Metastatic Lung Carcinoma in the Adrenal Gland (tissue), 1 donor: Measurements from ENCODE around the gene THOC2.

- PRO-cap: no peak
Observed at GRCh38 chrX:119015625-119016070, 41.2 kb downstream of the LONRF3 start.

- PRO-cap: no peak
Observed at GRCh38 chrX:119209415-119210058, 26.5 kb upstream of the PGRMC1 start.

DNA sequence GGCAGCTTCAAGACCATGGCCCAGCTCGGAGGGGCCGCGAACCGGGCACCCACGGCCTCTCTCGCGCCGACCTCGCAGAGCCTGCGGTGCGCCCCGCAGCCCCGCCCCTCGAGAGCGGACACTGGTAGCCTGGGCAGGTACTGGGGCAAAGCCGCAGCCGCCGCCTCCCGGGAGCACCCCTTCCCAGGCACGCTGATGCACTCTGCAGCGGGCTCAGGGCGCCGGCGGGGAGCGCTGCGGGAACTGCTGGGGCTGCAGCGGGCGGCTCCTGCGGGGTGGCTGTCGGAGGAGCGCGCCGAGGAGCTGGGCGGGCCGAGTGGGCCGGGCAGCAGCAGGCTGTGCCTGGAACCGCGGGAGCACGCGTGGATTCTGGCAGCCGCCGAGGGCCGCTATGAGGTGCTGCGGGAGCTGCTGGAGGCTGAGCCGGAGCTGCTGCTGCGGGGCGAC, 288 bp downstream of the SOWAHD start:
- PRO-cap: no peak

GRCh38 chrX:119759265-119759601, 845 bp downstream of the SOWAHD start:
- PRO-cap: no peak

GRCh38 chrX:119837686-119838823, 14.7 kb downstream of the UPF3B start:
- PRO-cap: no peak

GRCh38 chrX:119844921-119845496, 7.8 kb downstream of the UPF3B start:
- PRO-cap: no peak

GRCh38 chrX:119845497-119845886, 7.3 kb downstream of the UPF3B start:
- PRO-cap: no peak

- PRO-cap: no peak
Observed at GRCh38 chrX:119876351-119876807, 4.7 kb downstream of the NDUFA1 start.

DNA sequence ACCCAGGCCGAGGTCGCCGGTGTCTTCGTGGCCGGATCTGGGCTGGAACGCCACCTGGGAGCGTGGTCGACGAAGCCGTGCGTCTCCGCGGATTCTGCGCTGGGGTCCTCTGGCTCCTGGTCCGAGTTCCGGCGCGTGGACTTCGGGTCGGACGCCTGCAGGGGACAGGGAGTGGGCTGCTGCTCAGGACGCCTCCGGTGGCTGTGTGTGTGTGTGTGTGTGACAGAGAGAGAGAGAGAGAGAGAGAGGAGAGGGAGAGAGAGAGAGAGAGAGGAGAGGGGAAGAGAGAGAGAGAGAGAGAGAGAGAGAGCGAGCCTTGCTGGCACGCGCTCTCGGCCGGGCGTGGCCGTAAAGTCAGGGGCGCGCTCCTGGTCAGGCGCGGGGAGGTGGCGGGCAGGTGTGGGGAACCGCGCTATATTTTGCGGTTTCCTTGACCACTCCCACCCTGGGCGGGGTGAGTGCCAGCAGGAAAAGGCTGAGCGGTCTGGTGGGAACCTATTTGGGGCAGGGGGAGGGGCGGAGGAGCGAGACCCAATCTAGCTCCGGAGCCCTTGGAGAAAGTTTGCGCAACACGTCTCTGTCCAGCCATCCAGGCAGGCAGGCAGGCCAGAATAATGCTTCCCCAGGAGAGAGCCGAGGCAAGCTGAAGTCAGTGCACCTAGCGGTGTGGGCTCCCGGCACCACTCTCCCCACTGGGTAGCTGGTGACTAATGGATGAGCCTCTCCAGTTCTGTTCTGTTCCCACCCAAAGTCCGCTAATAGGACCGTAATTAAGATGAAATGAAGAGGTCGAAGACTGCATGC, 61.9 kb downstream of the RHOXF2B start:
- PRO-cap: no peak

DNA sequence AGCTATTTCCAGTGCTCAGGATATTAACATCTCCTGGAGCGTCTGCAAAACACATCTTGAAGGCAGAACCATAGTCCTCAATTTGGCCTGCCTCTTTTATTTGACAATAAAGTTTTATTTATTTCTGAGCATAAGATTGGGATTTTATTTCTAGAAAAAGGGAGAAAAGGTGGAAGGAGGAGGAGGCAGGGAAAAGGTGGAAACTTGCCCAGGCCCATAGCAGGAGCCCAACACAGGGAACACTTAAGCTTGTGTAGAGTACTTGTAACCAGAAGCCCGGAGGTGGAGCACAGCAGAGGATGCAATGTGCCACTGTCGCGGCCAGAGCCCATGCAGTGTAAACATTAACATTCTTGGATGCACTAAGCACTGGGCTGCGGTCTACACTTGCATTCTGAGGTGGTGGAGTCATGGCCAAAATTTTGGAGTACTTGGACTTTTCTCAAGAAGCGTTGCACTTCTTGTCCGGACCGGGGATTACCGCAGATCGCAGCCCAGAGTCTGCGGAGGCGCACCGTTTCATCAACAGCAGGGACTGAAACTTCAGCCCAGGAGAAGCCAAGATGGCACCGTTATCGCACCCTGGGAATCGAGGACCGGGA, 4.5 kb upstream of the RHOXF1 start:
- PRO-cap: no peak

- PRO-cap: no peak
Observed at GRCh38 chrX:120125271-120125852, 9.6 kb upstream of the RHOXF1 start.

DNA sequence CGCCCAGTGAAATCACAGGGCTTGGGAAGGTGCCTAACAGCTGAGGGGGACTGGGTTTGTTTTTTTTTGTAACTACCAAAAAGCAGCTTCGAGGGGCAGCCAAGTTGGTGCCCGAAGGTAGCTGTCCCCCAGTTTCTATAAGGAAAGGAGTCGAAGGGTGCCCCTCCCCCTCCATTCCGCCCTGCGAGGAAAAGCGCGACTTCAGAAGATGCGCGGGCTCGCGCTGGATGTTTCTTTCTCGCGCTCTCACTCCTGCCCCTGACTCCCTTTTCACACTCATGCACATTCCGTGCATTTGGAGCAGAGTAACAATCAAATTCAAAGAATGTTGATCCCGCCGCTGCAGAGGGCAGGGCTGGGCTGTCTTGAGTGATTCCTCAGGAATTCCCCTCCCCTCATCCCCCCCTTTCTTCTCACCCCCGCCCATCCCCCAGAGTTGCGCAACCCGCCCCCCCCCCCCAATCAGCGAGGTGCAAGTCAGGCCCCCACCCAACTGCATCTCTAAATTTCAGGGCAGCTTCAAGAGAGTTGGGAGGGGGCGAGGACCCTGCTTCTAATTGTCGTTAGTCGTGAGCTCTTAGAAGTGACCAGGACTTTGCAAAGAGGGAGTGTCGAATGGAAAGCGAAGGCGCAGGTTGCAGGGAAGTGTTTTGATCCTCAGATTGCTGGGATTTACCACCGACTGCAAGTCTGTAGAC, 830 bp downstream of the TMEM255A start:
- PRO-cap: no peak

DNA sequence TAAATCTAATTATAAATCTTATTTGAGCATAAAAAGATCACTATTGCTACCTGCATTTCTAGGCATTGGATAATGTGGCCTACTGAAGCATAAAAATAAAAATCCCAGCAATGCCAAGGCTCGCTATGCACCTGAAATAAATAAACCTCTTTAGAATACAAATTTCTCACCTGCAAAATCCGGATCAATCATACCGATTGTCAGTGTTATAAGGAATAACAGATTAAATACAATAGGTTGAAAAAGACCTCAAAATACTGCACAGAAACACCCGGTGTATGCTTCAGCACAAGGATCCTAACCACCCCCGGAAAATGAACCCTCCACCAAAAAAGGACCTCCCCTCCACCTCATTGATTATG, 1.2 kb downstream of the CUL4B start:
- PRO-cap: no peak

DNA sequence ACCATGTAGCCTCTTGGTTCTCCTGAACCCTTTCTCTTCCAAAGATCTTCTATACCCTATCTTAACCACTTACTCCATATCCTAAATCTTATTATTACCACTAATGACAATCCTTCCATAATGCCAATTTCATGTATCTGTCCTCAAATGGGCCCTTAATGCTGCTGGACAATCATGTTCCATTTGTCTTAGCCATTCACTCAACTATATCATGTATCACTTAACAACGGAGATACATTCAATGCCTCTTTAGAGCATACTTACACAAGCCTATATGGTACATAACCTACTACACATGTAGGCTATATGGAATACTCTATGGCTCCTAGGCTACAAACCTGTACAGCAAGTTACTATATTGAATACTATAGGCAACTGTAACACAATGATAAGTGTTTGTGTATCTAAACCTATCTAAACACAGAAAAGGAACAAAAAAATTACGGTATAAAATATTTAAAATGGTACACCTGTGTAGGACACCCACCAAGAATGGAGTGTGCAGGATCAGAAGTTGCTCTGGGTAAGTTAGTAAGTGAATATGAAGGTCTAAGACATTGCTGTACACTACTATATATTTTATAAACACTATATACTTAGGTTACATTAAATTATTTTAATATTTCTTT, 56.0 kb downstream of the THOC2 start:
- PRO-cap: no peak

DNA sequence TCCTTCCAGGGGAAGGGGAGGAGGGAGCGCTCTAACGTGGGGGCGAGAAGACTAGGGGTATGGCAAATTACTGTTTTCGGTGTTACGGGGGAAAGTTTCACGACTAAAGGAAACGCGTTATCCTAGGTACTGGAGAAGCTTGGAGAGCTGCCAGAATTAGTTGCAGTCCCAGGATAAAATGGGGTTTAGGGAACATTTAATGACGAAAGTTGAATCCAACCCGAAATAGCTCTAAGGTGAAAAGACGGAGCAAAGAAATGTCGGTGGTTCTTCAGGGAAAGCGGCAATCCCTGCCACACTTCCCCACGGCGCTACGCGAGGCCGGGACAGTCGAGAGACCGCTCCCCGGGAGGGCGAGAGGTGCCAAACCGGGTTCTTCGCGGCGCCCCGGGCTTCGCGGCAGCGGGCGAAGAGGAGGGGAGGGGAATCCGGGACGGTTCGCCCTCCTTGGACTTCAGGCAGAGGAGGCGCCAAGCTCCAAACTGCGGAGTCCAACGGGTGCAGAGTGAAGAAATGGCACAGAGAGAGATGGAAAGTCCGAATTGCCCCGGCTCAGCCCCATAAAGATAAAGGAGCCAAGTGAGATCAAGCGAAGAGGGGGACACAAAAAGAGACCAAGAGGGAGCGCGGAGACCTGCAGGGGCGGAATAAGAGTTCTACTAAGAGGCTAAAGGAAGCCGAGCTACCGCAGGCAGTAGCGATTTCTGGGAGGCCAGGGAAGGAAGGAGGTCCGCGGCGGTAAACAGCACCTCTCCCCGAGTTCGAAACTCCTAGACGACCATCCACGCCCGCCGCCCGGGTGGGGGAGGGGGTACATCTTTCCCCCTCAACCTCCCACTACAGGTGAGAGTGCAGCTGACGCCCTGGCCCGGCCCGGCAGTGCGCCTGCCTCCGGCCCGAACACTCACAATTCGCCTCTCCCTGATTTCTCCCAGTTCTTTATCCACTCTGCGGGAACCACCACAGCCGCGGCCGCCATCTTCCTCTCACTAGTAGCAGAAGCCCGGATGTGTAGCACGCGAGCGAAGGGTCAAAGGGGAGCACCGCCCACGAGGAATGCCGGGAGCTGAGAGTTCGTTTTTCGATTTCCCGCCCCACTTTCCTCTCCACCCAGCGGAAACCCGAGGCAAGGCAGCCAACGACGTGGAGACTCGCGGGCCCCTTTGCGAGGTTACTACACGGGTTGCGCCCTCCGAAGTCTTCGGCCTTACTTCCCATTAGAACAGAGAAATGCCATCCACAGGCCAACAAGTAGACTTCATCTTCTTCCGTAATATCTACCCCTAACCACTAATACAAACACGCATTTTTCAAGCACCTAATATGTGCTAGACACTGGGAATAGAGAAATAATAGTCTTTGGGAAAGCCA, at the start of gene THOC2:
THOC2 (minus strand) TSS at position 1,009 of the 1,371 bp plus-strand sequence.
- PRO-cap: bidirectional peak, plus-strand start at position 1,116 of the sequence, minus-strand start at position 991 of the sequence

DNA sequence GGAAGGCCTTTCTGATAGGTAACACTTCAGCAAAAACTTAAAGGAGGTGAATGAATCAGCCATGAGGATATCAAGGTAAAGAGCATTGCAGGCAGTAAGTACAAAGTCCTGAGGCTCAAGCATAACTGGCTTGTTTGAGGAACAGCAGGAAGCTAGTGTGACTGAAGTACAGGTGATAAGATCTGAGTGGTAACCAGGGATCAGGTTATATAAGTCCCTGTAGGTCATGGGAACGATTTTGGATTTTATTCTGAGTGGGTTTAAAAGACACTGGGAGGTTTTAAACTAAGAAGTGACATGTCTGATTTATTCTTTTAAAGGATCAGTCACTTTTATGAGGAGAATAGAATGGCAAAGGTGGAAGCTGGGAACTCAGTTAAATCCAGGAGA, 47.1 kb upstream of the THOC2 start:
- PRO-cap: no peak

- PRO-cap: no peak
Observed at GRCh38 chrX:123906395-123906881, 46.6 kb downstream of the XIAP start.

DNA sequence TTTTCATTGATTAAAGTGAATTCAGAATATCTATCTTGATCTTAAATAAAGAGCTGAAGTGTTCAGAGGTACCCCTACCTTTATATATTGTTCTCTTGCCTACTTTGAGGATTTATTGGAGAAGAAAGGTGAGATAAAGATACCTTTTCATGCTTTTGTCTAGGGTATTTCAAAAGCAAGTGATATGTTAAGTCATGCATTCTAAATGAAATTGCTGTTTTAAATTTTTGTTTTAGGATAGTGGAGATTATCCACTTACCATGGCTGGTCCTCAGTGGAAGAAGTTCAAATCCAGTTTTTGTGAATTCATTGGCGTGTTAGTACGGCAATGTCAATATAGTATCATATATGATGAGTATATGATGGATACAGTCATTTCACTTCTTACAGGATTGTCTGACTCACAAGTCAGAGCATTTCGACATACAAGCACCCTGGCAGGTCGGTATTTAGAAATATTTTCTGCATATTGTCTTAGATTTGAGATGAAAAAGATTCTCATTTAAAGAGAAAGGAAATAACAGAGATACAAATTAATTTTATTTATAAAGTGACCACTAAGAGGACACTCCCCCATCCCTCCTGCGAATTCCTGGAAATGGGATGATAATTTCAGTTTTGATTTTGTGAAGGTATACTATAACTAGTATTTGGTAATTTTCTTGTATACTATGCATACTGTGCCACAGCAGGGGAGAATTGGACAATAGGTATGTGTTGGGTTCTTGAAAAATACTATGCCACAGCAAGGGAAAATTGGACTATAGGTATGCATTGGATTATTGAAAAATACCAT, 83.6 kb downstream of the STAG2 start:
- PRO-cap: no peak

DNA sequence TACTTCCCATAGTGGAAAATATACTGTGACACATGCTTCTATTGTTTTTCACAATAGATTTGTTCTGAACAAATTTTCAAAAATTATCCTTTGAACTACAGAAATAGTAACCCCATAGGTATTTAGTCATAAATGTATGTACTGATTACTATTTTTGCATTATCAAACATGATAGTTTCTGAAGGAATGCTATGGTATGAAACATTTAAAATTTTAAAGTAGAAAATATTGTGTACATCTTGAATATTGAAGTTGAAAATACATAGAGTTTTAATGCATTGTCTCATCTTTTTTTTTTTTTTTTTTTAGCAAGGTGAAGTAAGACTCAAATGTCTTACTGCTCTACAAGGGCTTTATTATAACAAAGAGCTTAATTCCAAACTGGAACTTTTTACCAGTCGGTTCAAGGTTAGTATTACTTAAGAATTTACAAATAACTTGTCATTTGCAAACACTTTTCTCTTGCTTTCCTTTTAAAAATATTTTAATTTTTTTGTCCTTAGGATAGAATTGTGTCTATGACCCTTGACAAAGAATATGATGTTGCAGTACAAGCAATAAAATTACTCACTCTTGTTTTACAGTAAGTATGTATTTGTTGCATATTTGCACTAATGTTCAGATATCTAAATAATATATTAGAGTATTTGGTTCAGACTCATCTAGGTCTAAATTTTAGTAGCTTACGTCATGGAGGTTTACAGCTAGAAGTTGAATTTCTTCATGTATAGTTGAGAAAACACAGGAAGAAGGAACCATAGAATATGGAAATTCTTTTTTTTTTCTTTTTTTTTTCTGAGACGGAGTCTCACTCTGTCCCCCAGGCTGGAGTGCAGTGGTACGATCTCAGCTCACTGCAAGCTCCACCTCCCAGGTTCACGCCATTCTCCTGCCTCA, 89.6 kb downstream of the STAG2 start:
- PRO-cap: no peak

DNA sequence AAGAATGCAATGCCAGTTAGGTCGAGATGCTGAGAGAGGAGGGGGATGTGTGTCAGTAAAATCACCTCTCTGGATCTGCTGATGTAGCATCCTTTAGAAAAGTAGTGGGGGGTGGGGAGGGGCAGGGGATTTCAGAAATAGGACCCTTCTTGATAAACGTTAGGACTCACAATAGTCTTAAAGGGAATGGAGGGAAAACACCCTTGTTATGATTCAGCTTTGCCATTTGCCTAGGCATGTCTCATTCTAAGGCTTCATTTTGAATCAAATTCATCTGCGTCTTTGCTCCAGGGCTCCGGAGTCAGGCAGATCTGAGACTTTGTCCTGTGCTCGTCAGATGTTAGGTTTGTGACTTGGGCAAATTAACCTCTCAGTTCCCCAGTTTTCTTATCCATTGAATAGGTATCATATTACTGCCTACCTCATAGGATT, 902 bp downstream of the SH2D1A start:
- PRO-cap: no peak